ENCODE results near the genes ACAA2, MYO5B and SMAD4.

- PRO-cap, 2 experiments, result no peak in any of the 2 experiments
Observed at GRCh38 chr18:49613415-49613916, 51.6 kb downstream of the LIPG start.

- PRO-cap, 2 experiments, result no peak in any of the 2 experiments
Observed at GRCh38 chr18:49629107-49629613, 67.3 kb downstream of the LIPG start.

DNA sequence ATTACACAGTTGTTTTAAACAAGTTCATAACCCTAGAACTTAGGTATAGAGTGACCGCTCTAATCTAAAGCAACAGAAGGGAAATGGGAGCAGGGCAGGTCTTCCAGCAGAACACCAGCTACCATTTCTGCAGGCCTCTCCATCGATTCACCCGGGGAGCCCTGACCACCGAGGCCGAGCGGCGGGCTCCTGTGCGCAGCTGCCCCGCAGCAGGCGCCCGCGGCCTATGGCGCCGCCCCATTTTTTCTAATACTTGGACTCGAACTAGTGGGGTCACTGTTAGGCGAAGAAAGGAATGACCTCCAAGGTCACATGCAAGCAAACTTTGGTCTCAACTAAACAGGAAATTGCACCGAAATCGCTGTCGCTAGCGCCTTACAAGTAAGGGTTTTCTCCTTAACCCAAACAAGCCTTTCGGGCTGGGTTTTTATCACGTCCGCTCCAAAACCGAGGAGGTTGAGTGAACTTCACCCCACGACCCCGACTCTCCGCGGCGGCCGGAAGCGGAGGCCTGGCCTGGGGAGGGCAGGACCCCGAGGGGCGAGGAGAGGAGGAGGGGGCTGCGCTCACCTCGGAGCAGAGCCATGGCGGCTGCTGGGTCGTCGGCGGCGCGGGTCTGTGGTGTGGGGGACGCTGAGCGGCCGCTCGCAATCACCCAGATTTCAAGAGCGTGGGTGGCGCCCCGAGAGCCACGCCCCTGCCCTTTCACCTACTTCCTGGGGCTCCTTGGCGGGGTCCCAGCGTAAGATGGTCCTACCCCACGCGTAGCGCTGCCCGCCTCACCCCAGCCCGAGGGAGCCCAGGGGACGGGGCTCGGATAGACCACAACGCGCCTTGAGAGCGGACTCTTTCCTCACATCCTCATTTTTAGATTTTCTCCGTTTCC, at the start of gene ACAA2:
ACAA2 (minus strand) TSS at position 635 of the 886 bp plus-strand sequence.
- PRO-cap, 2 experiments, result peak in 2 of 2 experiments; most common plus-strand start position 585 of the sequence (in 2); most common minus-strand start position 625 of the sequence (in 2)

GRCh38 chr18:49858040-49859001, 45.0 kb upstream of the ACAA2 start:
- PRO-cap, 2 experiments, result no peak in any of the 2 experiments

- PRO-cap, 2 experiments, result no peak in any of the 2 experiments
Observed at GRCh38 chr18:49944730-49945683, 131.7 kb upstream of the ACAA2 start.

GRCh38 chr18:49953055-49953451, 139.7 kb upstream of the ACAA2 start:
- PRO-cap, 2 experiments, result no peak in any of the 2 experiments

GRCh38 chr18:50194506-50195656, at the start of gene MYO5B:
Gene MYO5B, minus strand, starts transcription at chr18:50195147.
- PRO-cap, 2 experiments, result no peak in any of the 2 experiments

- PRO-cap, 2 experiments, result no peak in any of the 2 experiments
Observed at GRCh38 chr18:50944257-50944600, 23.6 kb upstream of the ELAC1 start.

GRCh38 chr18:51028175-51028816, 1.7 kb upstream of the SMAD4 start:
- PRO-cap, 2 experiments, result no peak in any of the 2 experiments

DNA sequence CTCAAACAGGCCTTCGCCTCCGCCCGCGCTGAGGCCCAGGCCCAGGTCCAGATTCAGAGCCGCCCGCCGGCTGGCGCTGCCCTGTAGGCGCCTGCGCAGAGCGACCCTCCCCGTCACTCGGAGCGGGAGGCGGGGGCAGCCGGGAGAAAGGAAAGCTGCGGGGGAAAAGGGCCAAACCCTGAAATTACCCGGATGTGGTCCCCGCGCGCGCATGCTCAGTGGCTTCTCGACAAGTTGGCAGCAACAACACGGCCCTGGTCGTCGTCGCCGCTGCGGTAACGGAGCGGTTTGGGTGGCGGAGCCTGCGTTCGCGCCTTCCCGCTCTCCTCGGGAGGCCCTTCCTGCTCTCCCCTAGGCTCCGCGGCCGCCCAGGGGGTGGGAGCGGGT, at the start of gene SMAD4:
SMAD4 (plus strand) TSS at position 212 of the 387 bp plus-strand sequence.
- PRO-cap, 2 experiments, result peak in 2 of 2 experiments; most common plus-strand start position 273 of the sequence (in 2); most common minus-strand start position 72 of the sequence (in 2)

DNA sequence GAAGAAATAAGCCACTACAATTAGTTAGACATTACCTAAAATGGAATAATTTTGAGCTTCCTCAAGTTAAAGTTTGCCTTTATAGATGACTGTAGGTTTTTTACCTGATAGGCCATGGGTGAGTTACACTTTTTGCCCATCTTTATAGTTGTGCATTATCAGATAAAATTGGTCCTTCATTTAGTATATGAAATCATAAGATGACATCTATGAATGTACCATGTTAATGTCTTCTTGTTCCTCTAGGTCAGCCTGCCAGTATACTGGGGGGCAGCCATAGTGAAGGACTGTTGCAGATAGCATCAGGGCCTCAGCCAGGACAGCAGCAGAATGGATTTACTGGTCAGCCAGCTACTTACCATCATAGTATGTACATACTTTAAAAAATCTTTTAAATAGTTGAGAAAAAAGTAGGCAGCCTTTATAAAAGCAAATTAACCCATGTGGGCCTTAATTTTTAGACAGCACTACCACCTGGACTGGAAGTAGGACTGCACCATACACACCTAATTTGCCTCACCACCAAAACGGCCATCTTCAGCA, 27.9 kb downstream of the SMAD4 start:
- PRO-cap, 2 experiments, result no peak in any of the 2 experiments

DNA sequence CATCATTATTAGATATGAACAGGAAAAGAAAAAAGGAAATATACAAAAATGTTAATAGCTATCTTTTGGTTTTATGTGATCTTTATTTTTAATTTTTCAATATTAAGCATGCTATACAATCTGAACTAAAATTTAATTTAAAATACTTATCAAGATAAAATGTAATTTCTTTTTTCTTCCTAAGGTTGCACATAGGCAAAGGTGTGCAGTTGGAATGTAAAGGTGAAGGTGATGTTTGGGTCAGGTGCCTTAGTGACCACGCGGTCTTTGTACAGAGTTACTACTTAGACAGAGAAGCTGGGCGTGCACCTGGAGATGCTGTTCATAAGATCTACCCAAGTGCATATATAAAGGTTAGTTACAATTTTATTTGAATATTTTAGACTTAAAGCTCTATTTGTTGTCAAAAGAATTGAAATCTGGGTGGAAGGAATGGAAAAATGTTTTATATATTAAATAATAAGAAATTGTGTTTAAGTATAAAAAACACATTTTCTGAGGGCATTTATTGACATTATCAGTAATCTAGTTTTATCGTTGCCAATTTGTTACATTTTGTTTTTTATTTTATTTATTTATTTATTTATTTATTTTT, 36.9 kb downstream of the SMAD4 start:
- PRO-cap, 2 experiments, result no peak in any of the 2 experiments

GRCh38 chr18:51345892-51346450, 148.5 kb upstream of the MEX3C start:
- PRO-cap, 2 experiments, result no peak in any of the 2 experiments

DNA sequence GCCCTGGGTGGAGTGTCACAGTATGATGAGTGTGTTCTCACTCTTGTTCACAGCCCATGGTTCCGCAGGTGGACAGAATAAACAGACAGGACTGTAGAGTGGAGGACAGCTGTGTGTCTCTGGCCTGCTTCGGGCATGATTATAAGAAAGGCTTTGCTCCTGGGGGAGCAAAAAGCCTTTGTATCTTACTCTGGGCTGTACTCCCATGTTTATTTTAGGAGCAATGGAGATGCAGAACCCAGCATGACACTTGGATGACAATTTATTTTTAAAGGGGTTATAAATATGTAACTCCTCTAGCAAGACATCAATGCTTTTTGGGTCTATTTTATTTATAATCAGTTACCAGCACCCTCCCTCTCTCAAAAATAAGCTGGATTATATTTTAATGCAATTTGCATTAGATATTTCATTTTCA, 371.8 kb upstream of the MEX3C start:
- PRO-cap, 2 experiments, result no peak in any of the 2 experiments

GRCh38 chr18:54607303-54608119, 16.5 kb downstream of the DYNAP start:
- PRO-cap, 2 experiments, result no peak in any of the 2 experiments

DNA sequence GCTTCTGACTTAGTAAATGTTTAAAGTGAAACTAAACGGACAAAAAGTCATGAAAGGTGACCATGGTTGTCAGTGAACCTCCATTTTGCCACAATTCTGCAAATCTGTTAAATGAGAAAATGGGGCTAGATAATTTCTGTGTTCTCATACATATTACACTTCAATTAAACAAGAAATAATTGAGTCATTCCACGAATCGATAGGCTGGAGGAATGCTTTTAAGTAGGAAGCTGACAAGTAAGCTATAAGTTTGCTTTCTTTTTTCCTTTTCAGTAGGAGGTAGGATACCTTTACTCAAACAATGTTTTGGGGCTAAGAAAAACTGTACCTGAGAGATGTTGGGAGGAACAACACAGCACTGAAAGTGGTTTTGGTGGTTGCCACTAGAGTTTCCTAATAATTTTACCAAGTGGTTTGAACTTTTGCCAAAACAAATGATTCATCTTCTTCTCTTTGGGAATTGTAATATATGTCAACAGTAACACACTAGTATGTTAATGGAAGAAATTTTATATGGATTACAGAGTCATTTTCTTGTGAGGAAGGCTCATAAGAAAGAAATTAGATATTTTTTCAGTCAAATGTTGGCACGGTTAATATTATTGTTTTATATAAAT, 17.2 kb downstream of the DYNAP start:
- PRO-cap, 2 experiments, result no peak in any of the 2 experiments

DNA sequence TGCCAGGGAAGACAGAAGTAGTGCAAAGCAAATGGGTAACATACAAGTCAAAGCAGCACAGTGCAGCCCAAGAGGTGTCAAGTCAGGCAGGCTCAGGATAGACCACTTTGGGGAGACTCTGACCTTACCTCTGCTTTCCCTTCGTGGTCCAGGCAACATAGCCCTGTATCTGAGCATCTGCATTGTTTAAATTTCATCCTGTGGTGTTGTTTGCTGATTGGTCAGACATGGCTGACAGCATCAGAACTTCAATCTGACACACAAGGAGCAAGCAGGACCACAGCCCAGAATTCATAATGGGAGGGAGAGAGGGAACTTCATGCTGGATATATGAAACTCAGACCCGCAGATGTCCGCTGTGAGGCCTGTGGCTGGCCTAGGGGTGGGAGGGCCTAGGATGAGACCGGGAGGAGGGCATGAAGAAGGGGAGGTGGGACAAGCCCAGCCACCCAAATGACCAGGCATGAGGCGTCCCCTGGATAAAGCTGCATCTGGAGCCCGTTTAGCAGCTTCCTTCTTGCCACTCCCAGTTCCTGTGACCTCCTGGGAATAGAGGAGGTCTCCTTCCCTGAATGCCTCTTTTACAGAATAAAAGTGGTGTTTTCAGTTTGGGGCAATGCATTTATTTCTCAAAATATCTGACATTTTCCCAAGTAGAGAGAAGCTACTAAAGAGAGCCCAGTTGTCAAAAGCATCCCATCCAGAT, 285.6 kb downstream of the TCF4 start:
- PRO-cap, 2 experiments, result no peak in any of the 2 experiments

DNA sequence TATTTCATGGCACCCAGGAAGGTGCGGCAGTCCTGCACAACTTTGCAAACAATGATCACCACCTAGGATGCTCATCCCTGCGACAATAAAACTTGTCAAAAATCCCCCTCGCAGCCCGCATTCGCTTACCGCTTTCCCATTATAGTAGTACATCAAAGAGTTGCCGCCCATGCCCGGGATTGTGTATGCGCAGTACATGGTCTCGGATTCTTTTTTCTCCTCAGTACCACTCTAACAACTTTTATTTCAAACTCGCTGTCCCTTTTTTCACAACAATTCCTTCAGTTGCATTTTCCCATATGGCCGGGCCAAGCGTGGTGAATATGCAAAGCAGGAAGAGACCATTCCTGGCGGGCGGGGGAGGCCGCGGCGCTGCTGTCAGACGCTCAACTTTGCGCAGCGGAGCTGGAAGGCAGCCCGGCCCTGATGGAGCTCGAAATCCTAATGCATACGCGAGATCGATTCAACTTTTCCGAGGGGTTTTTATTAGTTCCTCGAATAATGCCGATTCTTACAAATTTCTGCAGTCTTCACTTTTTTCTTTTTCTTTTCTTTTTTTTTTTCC, 266.4 kb downstream of the TCF4 start:
- PRO-cap, 2 experiments, result no peak in any of the 2 experiments

- PRO-cap, 2 experiments, result no peak in any of the 2 experiments
Observed at GRCh38 chr18:55322106-55323056, 265.6 kb downstream of the TCF4 start.

- PRO-cap, 2 experiments, result no peak in any of the 2 experiments
Observed at GRCh38 chr18:55387399-55388332, 200.3 kb downstream of the TCF4 start.